BJ (cell line): Measurements from ENCODE around the genes KCTD8, GABRB1, COMMD8 and NFXL1.

- CAGE, long polyA plus RNA, result no peak
- RRBS, result 4% methylated on average over 47 of the region's 85 CpGs
These were observed at the start of gene KCTD8 for GRCh38 chr4:44448433-44449418. Gene KCTD8 (minus strand): TSS chr4:44448809.

GRCh38 chr4:46992307-46992877, 989 bp downstream of the GABRA4 start:
- CAGE, long polyA plus RNA, result no peak
- RRBS, result no CpG with 5 or more reads among the region's 14 CpGs

- CAGE, long polyA plus RNA, result no peak
- RRBS, result no CpG with 5 or more reads among the region's 22 CpGs
These were observed at the start of gene GABRB1 for GRCh38 chr4:47031086-47031903. Gene GABRB1 (plus strand): TSS chr4:47031567.

DNA sequence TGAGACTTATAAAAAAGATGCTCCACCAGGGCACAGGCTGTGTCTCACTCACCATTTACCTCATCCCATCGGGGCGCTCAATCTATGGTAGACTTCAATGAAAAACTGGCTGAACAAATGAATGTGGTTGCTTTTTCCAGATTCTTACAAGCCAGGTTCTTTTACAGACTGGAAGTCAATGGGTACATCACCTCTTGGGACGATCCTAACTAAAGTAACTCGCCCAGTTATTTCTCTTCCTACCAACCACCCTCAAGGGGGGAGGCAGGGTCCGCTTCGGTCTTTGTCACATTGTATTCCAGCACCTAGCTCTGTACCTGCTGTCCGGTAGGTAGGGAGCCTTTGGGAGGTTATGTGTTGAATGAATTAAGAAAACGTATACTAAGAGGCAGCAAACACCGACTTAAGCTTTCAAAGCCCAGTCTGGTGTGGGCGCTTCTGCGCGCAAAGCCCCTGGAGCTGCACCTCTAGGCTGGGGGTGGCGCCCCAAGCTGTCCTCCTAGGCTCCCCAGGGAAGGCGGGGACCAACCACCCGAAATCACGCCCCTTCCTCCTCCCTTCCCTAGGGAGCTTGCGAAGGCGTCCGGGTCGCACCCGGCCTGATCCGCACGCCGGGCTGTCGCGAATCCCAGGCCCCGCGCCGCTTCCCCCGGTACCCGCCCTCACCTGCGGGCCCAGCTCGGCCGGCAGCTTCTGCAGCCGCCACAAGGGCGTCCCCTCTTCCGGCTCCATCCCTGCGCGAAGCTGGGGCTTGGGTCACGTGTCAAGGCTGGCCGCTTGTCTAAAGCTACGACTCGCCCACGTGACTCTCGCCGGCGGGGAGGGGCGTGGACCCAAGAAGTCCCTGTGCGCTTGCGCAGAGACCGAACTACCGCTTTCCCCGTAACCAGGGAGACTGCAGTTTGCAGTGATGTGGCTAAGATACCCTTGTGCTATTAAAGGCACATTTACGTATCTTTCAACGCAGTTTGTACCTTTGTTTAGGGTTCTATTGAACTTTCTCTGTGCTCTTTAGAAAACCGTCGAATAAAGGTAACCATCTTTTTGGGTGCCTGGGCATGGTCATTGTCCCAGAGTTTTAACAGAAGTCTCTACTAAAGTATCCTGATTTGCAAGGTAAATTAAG, at the start of gene COMMD8:
Gene COMMD8, minus strand, starts transcription at position 783 of the 1,126 bp plus-strand sequence.
- CAGE, long polyA plus RNA, result start-site peak on the minus strand centred at position 754 of the sequence, 60 bp wide, 850 and 693 reads in 2 replicates
- RRBS, result under 1% methylated on average over 17 of the region's 57 CpGs

- CAGE, long polyA plus RNA, result no peak
- RRBS, result no CpG with 5 or more reads among the region's 7 CpGs
These were observed 132.4 kb downstream of the CORIN start for GRCh38 chr4:47705333-47705934.

DNA sequence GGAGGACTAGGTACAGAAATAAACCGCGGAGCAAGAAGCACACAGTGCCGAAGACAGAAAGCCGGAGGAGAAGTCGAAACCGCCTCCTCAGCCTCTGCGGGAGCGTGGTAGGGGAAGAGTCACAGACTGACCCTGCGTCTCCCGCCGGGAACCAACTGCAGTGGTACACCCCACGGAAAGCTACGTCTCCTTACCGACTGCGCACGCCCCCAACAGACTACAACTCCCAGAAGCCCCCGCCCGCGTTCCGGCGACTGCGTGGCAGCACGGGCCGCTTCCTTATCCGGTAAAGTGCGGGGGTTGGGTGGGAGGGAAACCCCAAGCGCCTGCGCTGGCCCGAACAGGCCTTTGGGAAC, at the start of gene NFXL1:
Gene NFXL1, minus strand, starts transcription at position 165 of the 356 bp plus-strand sequence.
- CAGE, long polyA plus RNA, result no peak
- RRBS, result under 1% methylated on average over 15 of the region's 29 CpGs

DNA sequence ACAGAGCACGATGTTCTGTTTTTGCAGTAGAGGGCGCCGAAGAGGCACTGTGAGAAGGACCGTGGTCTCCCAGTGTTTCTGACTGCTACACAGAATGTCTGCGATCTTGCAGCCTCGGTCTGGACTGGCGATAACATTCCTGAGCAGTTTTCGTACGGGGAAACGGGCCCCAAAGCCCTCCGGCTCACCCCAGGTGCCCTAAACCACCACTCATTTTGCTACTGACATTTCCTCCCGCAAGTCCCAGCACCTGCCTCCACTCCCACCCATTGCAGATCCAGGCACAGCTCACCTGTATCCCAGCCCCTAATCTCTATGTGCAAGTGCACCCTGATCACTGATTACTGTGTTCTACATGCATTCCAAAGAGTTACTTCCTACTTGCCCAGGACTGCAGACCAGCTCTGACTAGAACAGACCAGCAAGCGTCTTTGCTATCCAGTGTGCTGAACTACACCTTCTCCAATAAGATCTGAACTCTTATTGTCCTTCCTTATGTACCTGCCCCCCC, 12.4 kb upstream of the NFXL1 start:
- CAGE, long polyA plus RNA, result no peak
- RRBS, result no CpG with 5 or more reads among the region's 13 CpGs

- CAGE, long polyA plus RNA, result no peak
- RRBS, result no CpG with 5 or more reads among the region's 3 CpGs
These were observed 42.0 kb downstream of the NIPAL1 start for GRCh38 chr4:48058450-48059112.

GRCh38 chr4:48127369-48128542, 6.3 kb downstream of the TXK start:
- CAGE, long polyA plus RNA, result no peak
- RRBS, result no CpG with 5 or more reads among the region's 17 CpGs

DNA sequence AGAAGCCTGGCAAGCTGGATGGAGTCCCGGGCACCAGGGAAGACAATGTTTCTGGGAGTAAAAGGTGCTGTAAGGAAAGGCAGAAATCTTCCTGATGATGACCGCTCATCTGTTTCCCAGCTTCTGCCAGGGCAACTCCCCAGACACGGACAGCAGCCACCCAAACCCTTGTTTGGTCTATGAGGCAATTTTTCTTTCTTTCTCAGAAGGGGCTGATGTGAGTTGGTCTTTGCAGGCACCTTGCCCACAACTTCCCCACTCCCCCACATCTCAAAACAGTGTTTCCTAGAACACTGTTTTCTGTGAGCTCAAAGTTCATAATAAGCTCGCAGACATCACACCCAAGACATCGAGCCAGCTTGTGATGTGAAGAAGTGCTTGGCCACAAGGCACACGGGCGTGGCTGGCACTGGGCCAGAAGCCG, 4.5 kb downstream of the TXK start:
- CAGE, long polyA plus RNA, result no peak
- RRBS, result no CpG with 5 or more reads among the region's 8 CpGs

GRCh38 chr4:48633793-48634529, 143.9 kb downstream of the ZAR1 start:
- CAGE, long polyA plus RNA, result no peak
- RRBS, result no CpG with 5 or more reads among the region's 5 CpGs

DNA sequence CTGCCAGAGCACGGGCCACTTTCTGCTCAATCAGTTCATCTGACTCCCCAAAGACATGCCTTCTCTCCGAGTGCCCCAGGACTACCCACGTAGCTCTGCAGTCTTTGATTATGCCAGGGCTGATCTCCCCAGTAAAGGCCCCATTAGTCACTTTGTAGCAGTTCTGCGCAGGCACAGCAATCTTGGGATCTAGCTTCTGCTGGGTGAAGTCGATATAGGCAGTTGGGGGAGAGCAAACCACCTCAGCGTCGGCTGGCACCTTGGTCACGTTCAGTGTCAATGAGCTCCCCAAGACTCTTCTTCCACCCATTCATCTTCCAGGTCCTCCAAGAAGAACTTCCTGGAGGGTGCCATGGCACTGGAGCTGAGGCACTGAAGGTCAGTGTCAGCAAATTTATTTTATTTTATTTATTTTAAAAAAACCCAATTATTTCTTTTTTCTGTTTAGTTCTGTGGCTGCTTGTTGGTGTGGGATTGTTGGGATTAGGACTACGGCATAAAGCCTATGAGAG, 30.8 kb downstream of the CWH43 start:
- CAGE, long polyA plus RNA, result no peak
- RRBS, result no CpG with 5 or more reads among the region's 9 CpGs

GRCh38 chr4:49175502-49175856, 189.4 kb downstream of the CWH43 start:
- CAGE, long polyA plus RNA, result no peak
- RRBS, result no CpG with 5 or more reads among the region's 9 CpGs

GRCh38 chr4:51909203-51909705, 66.3 kb downstream of the DCUN1D4 start:
- CAGE, long polyA plus RNA, result no peak
- RRBS, result no CpG with 5 or more reads among the region's 7 CpGs

- CAGE, long polyA plus RNA, result no peak
- RRBS, result no CpG with 5 or more reads among the region's 5 CpGs
These were observed 4.7 kb downstream of the SGCB start for GRCh38 chr4:52033292-52033928.

DNA sequence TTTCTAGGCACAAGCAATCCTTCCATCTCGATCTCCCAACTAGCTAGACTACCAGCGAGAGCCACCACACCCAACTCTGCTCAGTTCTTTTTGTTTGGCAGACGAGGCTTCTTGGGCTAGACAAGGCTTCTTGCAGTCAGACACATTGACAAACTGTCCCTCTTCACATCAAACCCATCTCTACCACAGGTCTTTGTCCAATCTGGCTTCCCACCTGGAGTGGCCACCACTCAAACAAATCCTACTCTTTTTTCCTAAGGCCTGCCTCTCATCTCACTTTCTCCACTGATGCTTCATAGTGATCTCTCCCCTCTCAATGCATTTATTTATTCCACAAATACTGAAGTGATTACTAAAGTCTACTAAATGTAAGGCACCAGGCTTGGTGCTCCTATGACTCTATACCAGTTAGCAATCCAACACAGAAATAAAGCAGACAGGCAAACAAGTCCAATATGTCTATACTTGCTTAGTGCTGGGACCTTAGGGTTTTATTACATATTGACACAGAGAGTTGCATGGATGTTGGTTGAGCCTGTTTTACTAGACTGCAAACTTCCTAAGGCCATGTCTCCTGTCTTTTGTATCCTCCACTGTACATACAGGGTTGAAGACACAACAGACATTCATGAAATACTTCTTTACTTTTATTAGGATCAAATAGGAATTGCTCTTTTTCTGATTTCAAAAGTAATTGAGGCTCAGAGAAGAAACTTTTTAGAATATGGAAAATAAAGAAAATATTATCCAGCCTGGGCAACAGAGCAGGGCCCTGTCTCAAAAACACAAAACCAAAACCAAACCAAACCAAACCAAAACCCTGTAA, 69.1 kb downstream of the LNX1 start:
- CAGE, long polyA plus RNA, result no peak
- RRBS, result no CpG with 5 or more reads among the region's 3 CpGs

DNA sequence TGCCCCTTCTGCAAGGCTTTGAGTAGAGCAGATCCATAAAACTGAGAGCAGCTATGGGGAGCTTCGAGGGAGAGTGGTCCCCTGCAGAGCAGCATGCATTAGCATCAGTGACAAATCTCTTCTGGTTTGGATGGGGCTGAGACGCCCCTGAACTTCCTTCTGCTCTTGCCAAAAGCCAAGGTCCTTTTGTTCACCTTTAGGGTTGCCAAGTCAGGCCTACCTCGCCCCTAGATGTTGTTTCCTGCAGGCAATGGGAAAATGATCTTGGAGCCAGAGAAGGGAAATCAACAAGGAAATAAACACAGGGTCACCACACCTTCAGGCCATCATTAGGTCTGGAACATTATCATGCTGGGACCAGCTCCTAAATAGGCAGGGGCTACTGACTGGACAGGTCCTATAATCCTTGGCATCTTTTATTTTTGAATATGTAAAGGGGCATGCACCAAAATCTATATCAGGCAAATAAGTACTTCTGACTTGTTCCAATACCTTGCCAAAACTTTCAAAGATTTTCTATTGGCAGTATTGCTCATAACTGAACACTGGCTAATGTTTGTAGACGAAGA, 61.2 kb upstream of the LNX1 start:
- CAGE, long polyA plus RNA, result no peak
- RRBS, result no CpG with 5 or more reads among the region's 4 CpGs

DNA sequence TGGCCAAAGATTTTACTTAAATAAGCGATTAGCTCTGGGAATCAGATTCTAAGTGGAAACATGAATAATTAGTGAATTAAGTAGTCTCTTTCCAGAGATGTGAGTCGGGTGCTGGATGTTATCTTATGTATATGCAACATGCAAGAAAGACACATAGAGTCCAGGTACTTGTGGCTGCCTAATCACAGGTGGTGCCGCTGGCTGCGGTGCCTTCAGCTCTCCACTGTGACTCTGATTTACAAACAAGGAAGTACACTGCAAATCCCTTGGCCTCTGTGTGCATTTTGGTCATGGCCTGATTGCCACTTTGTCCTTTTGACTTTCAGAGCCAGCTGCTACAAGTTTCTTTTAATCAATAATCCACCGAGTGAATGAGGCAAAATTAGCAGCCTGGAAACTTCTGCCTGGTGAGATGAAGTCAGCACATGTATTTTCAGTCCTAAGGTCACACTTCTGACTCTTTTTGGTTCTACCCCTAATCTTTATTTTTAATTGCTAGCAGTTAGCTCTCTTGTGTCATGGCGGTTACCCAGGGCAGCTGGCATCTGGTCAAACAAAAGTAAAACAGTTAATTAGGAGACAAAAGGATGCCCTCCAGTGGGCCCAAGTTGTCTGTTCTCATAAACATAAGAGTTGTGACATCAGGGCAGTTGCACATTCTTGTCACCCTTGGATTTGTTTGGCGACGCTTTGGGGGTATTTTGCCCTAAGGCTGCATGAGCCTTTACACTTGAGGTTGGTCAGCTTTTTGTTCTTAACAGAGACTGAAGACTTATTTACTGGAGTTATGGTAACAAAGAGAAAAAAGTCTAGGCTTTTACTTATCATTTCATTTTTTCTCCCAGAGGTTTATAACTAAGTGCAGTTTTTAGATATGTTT, 62.3 kb upstream of the LNX1 start:
- CAGE, long polyA plus RNA, result no peak
- RRBS, result no CpG with 5 or more reads among the region's 8 CpGs

DNA sequence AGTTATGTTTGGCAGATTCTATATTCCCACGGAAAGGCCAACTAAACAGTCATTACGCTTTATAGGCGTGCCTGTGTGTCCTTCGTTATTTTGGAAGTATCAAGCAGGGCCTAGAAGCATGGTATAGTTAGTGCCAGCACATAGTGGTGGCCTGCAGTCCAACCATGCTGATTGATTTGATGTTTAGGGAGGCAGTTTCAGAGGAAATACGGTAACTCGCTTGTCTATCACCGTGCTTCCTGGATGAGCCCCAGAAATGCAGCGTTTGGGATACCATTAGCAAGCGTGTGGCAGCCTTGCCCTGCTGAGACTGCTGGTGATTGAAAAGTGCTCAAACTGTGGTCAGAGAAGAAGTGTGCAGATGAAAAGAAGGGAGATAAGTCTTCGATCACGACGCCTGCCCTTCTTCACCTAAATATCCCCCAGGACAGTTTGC, 158.5 kb downstream of the CHIC2 start:
- CAGE, long polyA plus RNA, result no peak
- RRBS, result no CpG with 5 or more reads among the region's 12 CpGs

- CAGE, long polyA plus RNA, result no peak
- RRBS, result no CpG with 5 or more reads among the region's 5 CpGs
These were observed 144.6 kb downstream of the CHIC2 start for GRCh38 chr4:53919810-53920183.